A172 (cell line): ENCODE data around the gene TIMM23.

DNA sequence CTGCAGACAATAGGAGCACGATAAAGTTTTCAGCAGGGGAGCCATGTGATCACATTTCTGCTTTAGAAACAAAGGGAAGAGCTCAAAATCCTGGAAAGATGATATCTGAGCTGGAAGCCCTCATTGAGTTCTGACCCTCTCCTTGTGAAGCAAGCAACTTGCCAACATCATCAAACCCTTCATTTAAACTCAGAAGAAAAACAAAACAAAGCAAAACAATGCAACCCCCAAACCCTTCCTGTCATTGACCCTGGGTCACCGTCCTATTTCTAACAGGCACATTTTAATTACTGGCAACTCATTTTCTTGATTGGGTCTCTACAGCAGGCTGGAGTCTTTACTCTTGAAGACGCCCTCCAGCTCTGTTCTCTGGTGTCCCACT is 198.3 kb upstream of the ZNF32 start:
- RAMPAGE, long total RNA, result no peak

GRCh38 chr10:44376085-44376802 is 8.7 kb downstream of the CXCL12 start:
- RAMPAGE, long total RNA, result no peak

DNA sequence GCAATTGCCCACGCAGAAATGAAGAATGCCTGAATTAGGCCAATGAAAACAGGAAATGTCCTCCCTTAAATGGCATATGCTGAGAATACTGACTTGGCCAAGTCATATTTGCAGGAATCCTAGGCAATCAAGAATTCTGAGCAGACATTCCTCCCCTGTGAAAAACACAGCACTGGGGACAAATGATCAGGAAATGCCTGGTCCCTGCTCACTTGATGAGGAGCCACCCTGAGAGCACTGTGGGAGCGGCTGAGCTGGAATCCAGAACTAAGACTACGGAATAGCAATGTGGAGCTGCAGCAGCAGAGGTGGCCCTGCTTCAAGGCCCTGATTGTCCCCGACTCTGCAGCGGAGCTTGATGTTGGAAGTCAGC is 184.7 kb upstream of the CXCL12 start:
- RAMPAGE, long total RNA, result no peak

DNA sequence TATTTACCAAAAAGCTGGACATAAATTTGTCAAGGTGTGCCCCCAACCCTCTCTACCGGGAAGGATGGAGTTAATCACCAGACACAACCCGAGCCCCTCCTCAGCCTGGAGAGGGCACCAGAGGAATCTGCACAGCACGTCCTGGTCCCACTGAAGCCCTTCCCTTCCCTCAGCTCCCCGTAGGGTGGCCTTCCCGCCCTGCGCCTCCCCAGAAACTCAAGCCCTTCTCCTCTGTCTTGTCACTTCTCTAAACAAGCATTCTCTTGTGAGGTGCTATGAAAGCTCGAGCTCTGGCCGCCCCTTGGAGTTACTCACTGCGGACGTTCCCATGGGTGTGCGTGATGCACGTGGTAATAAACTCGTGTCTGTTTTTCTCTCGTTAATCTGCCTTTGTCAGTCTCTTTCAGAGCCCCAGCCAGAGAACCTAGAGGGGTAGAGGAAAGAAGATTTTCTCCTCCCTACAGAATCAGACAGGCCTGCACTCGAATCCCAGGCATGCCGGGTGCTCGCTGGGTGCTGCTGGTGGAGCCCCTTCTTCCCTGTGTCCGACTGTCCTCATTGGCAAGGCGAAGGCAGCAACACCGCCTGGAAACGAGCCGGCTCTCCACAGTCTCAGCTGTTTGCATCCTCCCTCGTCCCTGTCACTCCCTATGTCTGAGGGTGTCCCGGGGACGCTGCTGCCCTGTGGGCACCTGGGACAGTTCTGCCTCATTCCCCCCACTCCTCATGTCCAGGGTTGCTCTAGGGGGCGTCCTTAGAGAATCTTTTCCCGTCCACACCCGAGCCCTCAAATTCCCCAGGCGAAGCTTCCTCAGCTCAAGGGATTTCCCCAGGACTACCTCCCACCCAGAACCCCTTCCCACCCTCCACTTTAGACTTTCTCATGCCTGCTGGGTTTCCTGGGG is 31.8 kb upstream of the TMEM72 start:
- RAMPAGE, long total RNA, result no peak

DNA sequence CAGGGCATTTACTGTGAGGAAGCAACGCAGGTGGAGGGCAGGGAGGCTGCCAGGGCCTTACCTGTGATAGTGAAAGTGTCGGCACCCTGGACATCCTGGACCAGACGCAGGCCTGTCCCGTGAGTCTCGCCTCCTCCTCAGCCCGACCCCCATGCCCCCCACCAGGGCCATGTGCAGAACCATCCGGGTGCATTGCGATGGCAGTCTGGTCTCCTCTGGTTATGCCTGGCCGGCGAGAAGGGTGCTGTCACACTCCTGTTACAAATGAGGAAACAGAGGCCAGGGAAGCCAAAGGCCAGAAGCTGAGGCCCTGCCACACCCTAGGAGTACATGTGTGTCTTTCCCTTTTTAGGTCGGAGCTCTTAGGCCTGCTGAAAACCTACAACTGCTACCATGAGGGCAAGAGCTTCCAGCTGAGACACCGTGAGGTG is 7.2 kb downstream of the DEPP1 start:
- RAMPAGE, long total RNA, result no peak

DNA sequence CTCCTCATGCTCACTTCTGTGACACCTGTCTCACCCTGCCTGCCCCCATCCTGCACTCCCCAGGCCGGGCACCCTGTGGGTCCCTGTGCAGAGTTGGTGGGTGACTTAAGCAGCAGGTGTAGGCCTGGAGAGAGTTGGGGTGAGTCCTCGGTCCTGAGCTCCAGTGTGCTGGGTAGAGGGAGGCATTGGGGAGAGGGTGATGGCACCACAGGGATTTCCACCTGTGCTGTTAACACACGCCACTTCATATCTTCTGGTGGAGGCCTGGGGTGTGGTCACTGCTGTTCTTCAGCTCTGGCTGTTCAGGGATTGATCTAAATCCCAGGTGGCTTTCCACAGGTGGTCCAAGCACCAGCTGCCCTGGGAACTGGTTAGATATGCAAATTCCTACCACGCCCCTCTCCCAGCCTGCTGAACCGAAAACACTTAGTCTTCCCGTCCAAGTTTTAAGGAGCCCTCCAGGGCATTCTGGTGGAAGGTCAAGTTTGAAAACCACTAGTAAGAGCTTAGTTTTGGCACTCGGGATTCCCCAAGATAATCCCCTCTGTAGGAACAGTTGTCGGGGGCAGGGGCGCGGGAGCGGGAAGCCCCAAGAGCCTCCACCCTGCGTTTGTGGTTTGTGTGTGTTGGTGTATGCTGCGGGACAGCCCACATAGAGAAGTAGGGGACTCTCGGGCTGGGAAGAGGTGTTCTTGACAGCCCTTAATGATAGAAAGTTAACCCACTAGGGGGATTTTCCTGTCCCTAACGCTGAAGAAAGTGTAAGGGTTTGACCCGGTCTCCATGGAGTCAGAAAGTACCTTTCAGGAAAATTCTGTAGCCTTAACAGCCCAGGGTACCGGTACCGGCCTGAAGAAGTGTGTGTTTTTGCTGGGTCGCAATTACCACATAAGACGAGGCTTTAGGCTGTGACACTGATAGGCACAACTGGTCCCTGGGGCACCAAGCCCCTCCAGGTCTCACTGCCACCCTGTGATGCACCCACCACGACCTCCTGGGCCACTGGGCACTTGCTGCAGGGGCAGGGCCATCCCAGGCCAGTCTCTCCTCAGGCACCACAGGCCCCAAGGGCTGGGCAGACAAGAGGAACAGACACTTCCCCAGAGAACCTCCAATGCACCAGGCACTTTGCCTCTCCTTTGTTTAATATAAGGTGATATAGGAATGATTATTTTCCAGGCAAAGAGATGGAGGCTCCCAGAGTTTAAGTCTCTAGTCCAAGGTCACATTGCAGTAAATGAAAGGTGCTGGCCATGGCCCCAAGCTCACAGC is 5.0 kb downstream of the DEPP1 start:
- RAMPAGE, long total RNA, result no peak

DNA sequence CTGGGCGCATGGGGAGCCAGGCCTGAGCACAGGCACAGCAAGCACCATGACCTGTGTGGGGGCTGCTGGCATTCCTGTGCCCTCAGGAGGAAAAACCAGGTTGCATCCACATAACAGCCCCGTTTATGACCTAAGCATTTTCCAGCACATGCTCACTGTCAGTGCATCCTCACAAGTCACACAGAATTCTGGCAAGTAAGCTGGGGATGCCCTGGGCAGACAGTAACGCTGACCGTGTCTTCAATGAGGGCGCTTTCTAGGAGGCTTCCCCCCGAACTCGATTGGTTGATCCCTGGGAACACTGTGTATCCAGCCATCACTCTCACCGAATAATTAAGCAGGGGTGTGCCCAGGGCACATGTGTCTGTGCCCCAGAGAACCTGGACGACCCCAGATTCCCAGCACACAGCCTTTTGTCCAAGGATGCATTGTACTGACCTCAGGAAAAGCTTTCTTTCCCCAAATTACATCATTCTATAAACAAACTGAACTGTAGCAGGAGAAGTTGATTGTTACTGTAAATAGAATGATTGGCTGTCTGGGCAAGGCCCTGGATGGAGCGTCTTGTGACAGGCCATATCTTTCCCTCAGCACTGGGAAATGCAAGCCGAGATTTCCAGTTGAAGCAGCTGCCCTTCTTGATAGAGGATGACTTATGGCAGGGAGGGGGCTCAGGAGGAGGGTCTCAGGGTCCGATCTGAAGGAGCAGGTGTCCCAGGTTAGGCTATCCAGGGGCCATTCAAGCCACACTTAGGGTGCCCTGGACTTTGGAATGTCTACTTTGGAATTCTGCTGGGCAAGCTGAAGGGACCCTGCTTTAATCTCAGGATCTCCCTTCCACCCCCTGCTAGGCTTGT is 6.6 kb upstream of the DEPP1 start:
- RAMPAGE, long total RNA, result no peak

- RAMPAGE, long total RNA, result no peak
Observed at GRCh38 chr10:44989831-44990680, 10.7 kb upstream of the ZNF22 start.

GRCh38 chr10:45376548-45377097 is 2.6 kb downstream of the ALOX5 start:
- RAMPAGE, long total RNA, result no peak

GRCh38 chr10:45408895-45409415 is 34.9 kb downstream of the ALOX5 start:
- RAMPAGE, long total RNA, result no peak

DNA sequence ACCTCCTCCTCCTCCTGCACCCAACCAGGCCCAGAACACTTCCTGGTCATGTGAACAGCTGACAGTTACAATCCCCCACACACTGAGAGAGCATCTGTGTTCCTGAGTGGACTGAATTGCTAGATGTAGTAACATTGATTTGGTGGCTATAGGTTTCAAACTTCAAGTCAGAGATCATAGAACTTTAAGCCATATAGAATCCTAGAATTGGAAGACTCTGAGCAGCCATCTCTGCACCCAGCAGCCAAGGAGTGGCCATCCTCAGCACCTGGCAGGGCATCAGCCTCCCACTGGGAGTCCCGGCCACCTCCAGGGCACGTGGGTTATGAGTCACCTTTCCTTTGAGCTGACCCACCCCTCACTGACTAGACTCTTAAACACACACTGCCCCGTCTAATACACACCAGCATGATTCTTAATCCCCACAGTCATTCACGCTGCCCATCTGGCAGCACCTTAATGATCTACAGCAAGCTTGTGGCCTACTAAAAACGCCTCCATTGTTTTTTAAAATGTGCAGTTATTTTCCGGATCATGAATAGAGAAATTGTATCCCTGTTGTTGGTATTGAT is 52.1 kb downstream of the ALOX5 start:
- RAMPAGE, long total RNA, result no peak

GRCh38 chr10:45470650-45471106 is 64.5 kb downstream of the MARCHF8 start:
- RAMPAGE, long total RNA, result no peak

DNA sequence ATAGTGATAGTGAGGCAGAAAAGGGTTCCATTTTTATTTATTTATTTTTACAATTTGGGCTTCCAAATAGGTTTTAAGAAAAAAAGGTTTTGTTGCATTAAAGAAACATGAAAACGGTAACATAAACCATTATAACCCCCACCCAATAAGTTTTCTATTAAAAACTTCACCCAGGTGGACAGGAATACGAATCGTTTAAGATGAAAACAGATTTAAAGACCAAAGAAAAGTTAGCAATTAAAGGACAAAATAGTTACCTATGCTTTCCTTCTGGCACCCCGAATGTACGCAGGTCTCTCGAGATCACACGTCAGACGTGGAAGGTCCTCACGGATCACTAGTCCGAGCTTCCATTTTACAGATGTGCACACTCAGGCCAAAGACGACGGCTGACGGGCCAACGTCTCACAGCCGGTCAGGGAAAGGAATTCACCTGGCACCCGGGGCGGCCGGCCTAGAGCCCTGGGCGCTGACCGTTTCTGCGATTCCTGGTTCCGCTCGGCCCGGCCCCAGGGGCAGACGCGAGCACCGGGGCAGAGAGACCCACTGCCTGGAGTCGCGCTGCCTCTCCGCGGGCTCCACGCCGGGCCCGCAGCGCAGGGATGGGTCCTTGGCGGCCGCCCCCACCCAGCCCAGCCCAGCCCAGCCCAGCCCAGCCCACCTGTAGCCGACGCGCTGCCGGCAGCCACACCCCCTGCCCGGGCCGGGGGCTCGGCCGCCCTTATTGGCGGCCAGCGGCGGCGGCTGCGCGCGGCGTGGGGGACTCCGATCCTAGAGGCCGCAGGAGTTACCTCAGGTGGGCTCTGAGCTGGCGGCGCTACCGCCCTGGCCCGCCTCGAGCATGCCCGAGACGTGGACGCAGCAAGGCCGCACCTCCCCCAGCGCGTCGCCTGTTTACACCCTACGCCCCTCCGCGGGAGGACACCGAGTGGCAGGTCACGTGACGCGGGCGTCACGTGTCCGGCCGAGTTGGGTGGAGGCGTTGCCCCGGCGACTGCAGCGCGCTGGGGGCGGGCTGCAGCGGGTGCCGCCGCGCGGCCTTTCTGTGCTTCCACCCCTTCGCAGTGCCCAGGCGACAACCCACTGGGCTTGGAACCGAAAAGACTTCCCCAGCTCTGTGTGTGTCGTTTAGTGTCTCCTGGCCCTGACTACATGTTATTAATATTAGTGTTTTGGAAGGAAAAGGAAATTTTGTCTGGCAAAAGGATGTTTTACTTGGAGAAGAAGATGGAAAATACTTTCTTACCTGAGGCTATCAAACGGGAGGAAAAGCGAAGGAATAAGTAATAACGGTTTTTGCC is 59.3 kb upstream of the MARCHF8 start:
- RAMPAGE, long total RNA, result no peak

DNA sequence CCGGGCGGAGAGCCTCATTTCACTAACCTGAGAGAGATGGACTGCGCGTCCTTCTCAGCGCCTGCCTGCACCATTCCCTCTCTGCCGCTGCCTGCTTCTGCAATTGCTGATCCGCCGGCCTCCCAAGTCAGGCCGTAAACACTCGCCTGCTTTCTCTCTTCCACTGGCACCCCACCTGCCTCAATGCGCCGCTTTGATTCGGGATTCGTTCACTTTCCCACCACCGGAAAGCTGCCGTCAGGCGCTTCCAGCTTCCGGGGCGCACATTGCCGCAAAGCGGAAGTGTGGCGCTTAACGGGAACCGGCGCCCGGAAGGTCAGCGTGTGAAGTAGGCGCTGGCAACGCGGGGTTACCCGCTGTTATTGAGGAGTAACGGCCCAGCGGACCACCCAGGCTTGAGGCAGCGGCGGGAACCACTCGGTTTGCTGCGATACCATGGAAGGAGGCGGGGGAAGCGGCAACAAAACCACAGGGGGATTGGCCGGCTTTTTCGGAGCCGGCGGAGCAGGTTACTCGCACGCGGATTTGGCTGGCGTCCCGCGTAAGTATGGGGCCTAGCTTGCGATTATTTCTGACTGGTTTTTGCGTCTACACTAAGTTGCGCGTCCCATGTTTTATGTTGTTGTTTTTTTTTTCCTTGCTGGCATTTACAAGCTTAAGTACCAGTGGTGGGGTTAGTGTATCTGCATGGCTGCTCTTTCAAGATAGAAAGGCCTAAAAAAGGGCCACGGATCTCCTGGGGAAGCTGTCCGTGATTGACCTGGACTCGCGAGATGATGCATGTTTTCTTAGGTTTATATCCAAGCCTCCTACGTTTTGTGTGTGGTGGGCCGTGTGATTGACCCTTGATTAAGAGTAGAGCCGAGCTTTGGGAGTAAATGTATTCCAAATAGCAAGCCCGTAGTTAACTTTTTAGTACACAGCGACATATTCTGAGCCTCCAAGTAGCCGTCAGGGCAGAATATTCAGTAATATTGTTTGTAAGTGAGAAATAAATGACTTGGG is at the start of gene TIMM23:
TIMM23 (plus strand) TSS at position 300 of the 1,005 bp plus-strand sequence.
- RAMPAGE, long total RNA, result start-site peak on the plus strand centred at position 331 of the sequence, 57 bp wide, 840 and 841 reads in 2 replicates

- RAMPAGE, long total RNA, result no peak
Observed at GRCh38 chr10:46002787-46003848, 27.3 kb downstream of the NCOA4 start.

- RAMPAGE, long total RNA, result no peak
Observed at GRCh38 chr10:47026056-47026322, 114.8 kb downstream of the PTPN20 start.

- RAMPAGE, long total RNA, result no peak
Observed at GRCh38 chr10:47166836-47167096, 133.2 kb upstream of the GDF10 start.

GRCh38 chr10:47207215-47207630 is 92.8 kb upstream of the GDF10 start:
- RAMPAGE, long total RNA, result no peak

GRCh38 chr10:47330531-47331128 is 8.4 kb downstream of the GDF2 start:
- RAMPAGE, long total RNA, result no peak

DNA sequence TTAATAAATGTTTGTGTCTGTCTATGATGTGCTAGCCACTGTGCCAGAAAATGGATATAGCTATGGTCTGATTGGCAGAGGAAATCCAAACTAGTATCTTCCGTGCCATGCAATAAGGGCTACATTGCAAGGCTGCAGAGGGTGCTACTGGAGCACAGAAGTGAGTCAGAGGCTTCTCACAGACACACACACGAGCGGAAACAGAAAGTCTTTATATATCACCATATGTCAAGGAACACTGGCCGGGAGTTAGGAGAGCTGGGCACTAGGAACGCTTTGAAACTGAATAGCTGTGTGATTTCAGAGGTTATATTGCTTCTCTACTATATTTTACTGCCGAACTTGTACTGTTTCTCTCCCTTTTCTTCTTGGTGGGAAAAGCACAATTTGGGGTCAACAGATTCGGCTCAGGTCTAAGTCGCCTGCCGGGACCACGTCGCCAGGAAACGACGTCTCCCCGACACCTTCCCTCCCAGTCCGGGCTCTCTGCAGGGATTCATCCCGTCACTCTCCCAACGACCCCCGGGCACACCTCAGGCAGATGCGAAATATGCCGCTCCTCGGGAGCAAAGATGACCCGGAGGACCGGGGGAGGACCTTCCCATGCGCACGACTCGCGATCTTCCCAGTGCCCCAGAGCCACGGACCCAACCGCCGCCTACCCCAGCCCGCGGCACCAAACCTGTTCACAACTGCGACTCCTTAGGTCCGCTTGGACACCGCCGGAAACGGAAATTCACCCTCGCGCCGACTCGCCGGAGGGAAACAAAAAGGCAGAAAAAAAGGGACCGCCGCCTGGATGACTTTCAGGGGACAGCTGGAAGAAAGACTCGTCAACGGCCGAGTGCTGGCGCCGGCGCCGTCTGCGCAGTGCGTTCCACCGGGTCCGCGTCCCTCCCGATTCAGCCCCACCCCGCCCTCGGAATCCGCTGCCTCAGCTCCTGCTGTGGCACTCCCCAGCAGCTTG is 29.6 kb upstream of the AGAP9 start:
- RAMPAGE, long total RNA, result no peak